ENCODE data around the genes WRAP53, KDM6B, TRAPPC1, TMEM107 and MFSD6L.

- PRO-cap = unidirectional peak, plus-strand start at chr17:7688452
Measured at GRCh38 chr17:7687894-7689080, at the start of gene WRAP53. TSS of gene WRAP53 (plus strand) at chr17:7688477.

- PRO-cap = bidirectional peak, plus-strand start at chr17:7834184, minus-strand start at chr17:7833839
Measured at GRCh38 chr17:7833546-7834384, at the start of gene KDM6B. TSS of gene KDM6B (plus strand) at chr17:7834217.

DNA sequence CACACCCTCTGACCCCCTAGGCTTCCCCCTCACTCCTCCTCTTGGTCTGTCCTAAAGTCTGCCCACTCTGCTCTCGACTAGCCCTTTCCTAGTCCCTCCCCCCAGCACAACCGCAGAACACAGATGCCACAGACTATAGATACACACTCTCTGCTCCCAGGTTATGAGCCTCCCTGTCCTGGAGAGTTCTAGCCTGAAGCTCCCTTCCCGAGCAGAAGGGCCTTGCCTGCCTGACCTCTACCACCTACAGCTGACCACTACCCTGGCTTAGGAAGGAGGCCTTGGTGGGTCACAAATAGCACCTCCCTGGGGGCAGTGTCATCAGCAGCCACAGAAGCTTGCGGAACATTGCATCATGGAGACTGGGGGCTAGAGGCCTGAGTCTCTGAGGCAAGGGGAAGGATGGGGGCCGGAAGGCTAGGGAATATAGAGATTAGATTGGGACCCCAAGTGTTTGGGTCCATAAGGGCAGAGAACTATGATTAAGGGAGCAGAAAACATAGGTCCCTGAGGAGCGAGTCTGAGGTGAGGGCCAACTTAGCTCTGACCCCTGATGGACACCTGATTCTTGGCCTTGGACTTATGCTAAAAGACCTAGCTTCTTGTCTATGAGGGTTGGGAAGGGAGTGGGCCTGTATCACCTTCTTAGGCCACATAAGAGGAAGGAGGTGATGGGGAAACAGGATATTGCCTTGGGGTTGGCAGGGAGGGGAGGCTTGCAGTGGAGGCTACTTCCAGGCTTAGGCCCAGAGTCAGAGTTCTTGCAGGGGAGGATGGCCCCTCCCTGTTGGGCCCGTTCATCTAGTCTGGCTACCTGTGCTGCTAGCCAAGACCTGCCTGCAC is 4.8 kb downstream of the KDM6B start:
- PRO-cap = no peak

DNA sequence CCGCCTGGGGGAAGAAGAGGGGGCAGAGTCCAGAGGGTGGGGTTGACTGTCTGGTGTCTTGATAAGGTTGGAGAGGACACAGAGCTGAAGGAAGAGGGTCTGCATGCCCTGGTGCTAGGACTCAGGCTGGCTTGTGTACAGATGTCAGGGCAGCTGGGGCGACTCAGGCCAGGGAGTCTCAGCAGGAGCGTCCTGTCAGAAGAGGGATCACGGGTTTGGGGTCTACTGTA is 5.3 kb downstream of the KDM6B start:
- PRO-cap = no peak

DNA sequence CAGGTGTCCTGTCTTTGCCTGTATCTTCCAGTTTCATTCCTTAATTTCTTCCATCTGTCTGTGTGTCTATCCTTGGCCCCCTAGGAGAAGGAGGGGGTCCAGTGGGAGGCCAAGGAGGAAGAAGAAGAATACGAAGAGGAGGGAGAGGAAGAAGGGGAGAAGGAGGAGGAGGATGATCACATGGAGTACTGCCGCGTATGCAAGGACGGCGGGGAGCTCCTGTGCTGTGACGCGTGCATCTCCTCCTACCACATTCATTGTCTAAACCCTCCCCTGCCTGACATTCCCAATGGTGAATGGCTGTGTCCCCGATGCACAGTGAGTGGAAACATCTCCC is 6.2 kb downstream of the CHD3 start:
- PRO-cap = no peak

DNA sequence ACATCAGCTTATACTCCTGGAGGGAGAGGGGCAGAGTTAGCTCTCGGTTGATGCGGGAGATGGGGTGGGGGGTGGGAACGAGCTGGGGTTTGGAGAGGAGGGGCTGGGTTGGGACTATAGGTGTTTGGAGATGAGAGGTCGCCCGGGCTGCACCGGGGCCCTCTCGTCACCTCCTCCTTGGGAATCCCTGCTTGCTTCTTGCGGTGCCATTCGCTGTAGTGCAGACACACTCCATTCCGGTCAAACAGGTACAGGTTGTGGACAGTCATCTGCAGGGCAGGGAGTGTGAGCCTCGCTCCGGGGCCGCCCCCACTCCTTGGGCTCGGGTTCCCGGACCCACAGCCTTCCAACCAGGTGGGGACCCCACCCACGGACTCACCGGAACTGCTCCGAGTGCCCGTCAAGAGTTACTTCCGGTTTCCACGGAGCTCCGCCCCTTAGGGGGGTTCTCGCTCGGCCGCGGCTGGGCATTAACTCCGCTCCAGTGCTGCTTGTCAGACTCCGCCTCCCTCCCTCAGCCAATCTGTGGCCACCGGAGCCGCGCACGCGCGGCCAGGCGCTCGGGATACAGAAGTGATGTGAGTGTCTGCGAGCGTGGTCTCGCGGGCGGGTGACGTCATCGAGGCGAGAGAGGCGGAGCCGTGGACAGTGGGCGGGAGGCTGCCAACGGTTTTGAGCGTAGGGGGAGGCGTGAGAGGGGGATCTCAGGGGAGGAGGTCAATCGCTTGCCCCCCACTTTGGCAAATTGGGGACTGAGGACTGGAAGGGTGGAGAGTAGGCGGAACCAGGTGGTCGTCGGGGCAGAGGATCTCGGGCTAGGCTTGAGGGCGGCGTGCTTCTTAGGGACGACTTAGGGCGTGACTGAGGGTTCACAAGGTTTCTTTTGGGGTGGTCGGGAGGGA is at the start of gene TRAPPC1:
Gene TRAPPC1 (minus strand): TSS at position 386 of the 902 bp plus-strand sequence.
- PRO-cap = bidirectional peak, plus-strand start at position 627 of the sequence, minus-strand start at position 386 of the sequence

DNA sequence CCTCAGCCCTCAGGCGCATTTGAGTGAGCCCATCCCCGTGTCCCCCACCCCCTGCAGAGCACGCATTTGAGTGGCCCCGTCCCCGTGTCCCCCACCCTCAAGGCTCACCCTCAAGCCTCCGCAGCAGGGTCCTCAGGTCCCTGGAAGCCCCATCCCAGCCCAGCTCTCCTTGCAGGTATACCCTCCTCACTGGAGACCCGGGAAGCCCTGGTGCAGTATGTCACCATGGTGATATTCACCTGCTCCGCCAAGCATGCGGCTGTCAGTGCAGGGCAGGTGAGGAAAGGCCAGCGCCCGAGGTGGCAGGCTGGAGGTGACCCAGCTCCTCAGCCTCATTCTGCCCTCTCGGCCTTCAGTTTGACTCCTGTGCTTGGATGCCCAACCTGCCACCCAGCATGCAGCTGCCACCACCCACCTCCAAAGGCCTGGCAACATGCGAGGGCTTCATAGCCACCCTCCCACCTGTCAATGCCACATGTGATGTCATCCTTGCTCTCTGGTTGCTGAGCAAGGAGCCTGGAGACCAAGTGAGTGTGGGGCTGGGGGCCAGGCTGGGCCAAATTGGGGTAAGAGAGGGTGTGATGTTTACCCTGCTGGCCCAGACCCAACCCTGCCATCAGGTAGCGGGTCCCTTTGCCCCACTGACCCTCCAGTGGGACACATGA is 8.7 kb downstream of the ALOX15B start:
- PRO-cap = no peak

DNA sequence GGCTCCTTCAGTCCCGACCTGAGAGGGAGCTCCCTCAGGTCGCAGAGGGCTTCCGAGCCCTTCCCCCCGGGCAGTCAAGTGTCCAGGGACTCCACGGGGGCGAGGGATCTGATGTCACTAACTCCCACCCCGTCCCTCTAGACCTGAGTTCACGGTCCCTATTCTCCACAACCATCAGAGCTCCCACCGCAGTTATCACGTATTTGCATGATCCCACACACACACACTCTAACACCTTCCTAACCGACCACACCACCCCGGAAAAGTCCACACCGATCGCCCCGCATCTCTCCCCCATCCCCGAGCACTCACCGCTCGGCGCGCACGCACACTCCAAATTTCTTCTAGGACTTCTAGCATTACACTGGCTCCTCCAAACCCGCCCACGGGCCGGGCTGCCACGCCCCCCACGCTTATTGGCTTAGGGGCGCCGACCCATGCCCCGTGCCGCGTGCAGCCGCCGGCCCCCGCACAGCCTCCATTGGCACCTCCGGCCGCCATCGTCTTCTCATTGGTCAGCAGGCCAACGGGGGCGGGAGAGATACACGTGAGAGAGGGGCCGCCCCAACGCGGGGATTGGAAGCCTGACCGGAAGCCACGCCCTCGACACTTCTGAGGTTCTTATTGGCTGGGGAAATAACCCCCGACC is 3.9 kb upstream of the PER1 start:
- PRO-cap = bidirectional peak, plus-strand start at position 168 of the sequence, minus-strand start at position 20 of the sequence; unidirectional peak, minus-strand start at position 335 of the sequence

DNA sequence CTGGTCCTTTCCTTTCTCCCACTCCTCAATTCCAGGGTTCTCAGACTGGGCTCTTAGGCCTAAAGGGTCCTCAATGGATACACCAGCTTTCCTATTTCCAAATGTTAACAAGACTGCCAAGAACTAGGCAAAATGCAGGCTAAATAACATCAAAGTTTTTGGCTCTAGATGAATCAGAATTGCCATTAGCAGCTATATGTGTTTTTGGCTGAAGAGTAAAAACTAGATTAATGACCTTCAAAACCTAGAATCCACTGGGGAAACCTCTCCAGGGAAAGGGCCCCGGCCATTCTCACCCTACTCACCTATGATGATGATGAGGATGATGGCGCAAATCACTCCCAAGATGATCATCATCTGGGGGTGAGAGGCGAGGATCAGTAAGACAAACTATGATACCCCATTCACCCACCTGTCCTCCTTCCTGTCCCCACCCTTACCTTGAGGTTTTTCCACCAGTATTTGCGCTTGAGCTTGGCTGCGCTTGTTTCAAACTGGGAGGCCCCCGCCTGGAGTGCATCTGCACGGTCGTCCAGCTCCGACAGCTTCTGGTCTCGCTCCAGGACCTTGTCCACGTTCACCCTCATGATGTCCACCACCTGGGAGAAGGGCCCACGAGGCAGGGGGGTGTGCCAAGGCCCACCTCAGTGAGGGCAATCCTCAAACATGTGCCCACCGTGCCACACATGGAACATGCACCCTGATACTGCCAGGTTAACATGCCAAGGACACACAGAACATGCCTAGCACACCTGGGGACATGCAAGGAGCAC is 1.4 kb downstream of the VAMP2 start:
- PRO-cap = no peak

GRCh38 chr17:8175897-8177036 is at the start of gene TMEM107:
TSS of gene TMEM107 (minus strand) at chr17:8176380.
- PRO-cap = bidirectional peak, plus-strand start at chr17:8176476, minus-strand start at chr17:8176414

DNA sequence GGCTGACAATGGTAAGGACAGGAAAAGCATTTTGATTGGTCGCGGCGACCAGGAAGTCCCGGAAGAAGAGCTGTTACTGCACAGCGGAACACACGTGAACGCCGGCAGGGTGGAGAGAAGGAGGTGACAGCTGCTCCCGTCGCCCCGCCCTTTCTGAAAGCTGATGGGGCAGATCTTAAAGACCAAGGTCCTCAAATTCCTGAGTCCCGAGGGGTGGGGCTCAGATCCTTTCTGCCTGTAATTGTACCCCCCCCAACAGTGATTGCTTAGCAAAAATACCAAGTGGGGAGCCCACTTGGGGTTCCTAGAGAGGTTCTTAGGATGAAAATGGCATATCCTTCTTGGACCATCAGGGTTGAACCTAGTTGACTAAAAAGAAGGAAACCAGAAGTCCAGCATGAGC is 263 bp upstream of the BORCS6 start:
- PRO-cap = bidirectional peak, plus-strand start at position 157 of the sequence, minus-strand start outside the sequence

DNA sequence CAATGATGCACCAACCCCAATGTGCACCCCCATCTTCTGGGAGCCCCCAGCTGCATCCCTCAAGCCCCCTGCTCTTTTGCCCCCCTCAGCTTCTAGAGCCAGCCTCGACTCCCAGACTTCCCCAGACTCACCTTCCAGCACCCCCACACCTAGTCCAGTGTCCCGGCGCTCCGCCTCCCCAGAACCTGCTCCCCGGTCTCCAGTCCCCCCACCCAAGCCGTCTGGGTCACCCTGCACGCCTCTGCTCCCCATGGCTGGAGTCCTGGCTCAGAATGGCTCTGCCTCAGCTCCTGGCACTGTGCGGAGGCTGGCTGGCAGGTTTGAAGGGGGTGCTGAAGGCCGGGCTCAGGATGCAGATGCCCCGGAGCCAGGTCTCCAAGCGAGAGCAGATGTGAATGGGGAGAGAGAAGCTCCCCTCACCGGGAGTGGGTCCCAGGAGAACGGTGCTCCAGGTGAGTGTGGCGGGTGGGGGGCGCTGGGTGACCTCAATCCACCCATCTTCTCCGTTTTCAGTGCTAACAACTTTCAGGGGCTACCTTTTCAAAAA is 2.2 kb downstream of the ARHGEF15 start:
- PRO-cap = no peak

DNA sequence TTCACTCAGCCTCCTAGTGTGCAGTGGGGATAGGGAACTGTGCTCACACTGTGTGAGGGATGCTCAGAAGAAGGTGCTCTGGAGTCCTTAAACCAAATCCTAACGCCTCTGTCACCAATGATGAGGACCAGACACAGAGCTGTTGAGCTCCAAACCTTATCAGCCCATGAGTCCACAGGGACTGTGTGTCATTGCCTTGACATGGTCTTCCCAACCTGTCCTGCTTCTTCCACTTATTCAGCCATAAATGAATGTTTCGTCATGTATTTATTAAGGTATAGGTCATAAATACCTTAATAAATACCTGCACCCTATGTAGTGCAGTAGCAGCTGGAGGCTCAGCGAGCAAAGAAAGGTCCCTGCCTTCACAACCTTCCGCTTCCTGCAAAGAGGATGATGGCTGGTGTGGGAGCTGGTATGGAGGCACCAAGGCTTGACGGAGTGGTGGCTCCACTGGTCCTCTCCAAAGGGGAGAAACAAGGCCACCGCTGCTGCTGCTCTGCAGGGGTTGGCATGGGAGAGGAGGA is 52.6 kb downstream of the NDEL1 start:
- PRO-cap = no peak

GRCh38 chr17:8606612-8606842 is 24.0 kb downstream of the MYH10 start:
- PRO-cap = no peak

- PRO-cap = no peak
Measured at GRCh38 chr17:8798737-8799931, at the start of gene MFSD6L. TSS of gene MFSD6L (minus strand) at chr17:8799365.

- PRO-cap = no peak
Measured at GRCh38 chr17:8874215-8874560, 6.7 kb upstream of the PIK3R6 start.

GRCh38 chr17:8895203-8895934 is 27.9 kb upstream of the PIK3R6 start:
- PRO-cap = no peak

- PRO-cap = no peak
Measured at GRCh38 chr17:8916485-8916778, 49.0 kb upstream of the PIK3R6 start.

- PRO-cap = no peak
Measured at GRCh38 chr17:8934881-8935766, 30.4 kb downstream of the PIK3R5 start.

DNA sequence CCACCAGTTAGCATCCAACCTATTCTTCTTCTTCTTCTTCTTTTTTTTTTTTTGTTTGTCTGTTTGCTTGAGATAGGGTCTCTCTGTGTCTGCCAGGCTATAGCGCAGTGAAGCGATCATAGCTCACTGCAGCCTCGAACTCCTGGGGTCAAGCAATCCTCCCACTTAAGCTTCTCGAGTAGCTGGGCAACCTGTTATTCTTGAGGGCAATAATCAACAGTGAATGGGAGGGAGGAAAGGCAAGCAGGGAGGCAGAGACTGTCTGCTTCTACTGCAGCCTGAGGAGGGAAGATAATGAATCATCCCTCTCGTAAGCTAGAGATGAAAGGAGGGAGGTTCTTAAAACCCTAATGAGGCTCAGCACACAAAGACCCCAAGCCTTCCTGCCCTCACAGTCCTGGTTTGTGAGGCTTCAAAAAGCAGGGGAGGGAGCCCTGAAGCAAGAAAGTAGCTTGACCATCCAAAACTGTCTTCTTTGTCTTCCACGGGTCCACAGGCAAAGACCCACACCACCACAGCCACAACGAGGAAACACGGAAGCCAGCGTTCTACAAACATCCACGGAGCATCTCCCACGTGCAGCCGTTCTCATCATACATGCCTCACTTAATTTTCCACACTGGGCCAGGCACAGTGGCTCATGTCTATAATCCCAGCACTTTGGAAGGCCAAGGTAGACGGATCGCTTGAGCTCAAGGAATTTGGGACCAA is 1.9 kb downstream of the PIK3R5 start:
- PRO-cap = no peak

All from penis (tissue), 1 donor.